Diencephalon (tissue), 2 donors: ENCODE measurements around a stretch of chr16.

GRCh38 chr16:65418403-65418881, 296.6 kb upstream of the CDH11 start:
- RAMPAGE, long total RNA: no peak

DNA sequence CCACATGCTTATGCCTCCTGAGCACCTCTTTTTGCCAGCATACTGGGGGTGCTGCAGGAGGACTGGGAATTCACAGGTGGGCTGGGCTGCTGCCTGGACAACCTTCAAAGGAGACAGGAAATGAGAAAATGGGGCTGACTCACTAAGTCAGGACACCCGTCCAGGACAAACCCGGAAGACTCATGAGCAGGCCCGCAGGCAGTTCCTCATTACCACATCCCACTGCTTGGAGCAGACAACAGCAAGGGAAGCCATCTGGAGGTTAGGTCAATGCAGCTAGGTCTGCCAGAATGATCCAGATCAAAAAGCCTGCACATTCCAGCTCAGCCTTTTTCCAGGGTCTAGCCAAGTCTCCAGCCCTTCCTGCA, 536.4 kb upstream of the CDH11 start:
- RAMPAGE, long total RNA: no peak

DNA sequence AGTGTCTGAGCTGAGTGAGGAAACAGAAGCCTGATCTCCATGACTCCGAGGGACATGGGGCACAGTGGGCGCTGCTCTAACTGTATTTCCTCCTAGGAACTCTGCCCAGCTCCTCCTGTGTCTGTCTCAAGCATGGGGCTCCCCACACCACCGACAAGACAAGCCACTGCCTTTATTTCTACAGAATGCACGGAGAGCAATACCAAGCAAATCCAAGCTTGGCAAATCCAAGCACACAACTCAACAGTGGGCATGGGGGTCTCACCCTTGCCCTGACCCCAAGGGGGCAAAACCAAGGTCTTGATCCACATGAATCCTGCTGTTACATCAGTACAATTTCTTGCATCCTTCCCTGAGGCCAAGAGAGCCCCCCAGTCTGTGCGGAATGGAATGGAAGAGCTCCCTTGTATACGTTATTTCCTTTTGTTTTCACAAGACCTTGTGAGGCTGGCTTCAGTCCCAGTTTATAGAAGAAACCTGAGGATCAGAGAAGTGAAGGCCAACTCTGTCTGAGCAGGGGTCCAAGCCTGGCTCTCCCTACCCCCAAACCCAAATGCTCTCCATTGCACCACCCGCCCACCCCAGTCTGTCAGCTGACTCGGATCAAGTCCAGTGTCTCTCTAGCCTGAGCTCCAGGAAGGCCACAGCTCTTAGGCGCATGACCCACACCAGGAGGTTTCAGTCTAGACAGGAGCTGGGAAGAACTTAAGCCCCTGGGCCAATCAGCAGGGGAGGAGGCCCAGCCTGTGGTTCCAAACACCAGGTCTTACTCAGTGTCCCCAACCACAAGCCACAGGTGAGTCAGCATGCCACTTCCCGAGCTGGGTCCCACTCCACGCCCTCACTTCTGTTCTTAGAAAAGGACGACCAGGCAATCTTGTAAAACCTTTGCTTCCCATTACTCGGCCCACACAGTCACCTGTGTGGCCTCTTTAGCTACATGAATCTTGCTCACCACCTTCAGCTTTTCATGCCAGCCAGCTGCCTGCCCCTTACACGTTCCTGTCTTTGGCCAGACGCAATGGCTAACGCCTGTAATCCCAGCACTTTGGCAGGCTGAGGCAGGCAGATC, 28.0 kb downstream of the TK2 start:
- RAMPAGE, long total RNA: no peak

- RAMPAGE, long total RNA: no peak
Observed at GRCh38 chr16:66603488-66603836, 1.0 kb upstream of the CMTM3 start.

GRCh38 chr16:66681672-66682156, 14.8 kb downstream of the CMTM4 start:
- RAMPAGE, long total RNA: no peak

- RAMPAGE, long total RNA: no peak
Observed at GRCh38 chr16:66872906-66873797, 7.2 kb upstream of the PDP2 start.

DNA sequence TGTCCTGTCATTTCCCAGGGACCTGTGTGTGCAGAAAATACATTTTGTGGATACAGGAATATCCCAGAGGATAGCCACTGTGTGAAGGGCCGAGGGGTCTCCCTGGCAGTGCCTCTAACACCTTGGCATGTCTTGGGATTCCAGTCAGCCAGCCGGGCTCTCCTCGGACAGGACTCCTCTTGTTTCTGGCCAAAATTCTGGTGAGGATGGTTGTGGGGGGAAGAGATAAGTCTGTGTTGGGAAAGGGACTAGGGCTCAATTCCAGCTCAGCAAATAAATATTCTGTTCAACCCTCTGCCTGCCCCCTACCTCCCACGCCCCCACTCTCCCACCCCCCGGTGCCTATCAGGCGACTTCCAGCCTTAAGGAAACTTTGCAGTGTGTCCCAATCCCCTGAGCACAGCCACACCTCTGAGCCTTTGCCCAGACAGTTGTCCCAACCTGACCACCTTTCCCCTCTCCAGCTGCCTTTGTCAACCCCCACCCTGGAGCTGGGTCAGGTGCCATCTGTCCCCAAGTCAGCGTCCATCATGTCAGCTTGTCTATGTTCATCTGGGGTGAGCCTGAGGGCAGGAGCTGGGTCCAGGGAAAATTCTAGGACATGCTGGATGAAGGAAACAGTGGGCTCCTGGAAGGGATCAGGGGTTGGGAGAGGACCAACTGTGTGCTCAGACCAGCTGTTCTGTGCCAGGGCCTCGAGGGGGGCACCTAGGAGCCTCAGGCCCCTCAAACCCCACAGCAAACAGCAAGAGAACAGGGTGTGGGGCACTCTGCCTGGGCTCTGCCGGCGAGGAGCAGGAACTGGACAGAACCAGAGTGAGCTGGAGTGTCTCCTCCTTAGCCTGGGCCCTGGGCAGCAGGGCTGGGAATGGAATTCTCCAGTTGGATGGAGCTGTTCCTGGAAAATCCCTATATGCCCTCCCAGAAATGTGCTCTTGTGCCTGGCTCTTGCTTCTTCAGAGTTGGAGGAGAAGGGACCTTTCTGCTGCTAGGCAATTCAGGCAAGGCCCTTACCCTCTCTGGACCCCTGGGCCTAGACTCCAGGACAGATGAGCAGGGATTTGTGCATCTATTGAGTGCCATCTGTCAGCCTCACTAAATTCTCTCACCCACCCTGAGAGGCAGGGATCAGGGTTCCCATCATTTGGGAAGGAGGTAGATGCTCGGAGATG, 17.8 kb downstream of the CDH16 start:
- RAMPAGE, long total RNA: no peak

DNA sequence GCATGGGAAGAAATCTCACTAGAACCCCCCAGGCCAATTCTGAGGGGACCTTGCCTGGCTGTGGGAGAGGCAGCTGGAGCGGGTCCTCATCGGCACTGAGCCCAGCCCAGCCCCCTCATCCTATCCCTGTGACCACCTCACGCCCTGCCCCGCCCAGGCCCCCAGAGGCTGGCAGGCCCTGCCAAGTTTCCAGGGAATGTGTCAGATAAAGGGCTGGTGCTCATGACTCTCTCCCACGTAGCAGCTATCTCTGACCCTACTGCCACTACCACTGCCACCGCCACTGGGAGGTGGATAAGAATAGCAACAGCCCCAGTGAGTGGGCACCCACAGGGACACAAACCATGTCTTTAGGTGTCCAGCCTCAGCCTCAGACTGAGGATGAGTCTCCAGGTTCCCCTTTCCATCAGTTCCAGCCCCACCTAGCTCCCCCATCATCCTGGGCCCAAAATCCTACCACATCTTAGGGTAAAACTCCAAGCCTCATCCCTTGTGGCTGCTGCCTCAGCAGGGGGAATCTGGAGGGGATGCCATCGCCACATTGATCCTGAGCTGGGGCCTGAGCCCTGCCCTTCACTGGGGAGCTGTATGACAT, 15.0 kb downstream of the CDH16 start:
- RAMPAGE, long total RNA: no peak

GRCh38 chr16:66977590-66978110, 10.7 kb upstream of the CES4A start:
- RAMPAGE, long total RNA: no peak

- RAMPAGE, long total RNA: no peak
Observed at GRCh38 chr16:67000130-67001500, 12.2 kb downstream of the CES4A start.

- RAMPAGE, long total RNA: no peak
Observed at GRCh38 chr16:67055796-67056243, 26.9 kb downstream of the CBFB start.

GRCh38 chr16:67153616-67154173, 2.9 kb upstream of the B3GNT9 start:
- RAMPAGE, long total RNA: no peak

GRCh38 chr16:67246182-67247094, 843 bp downstream of the FHOD1 start:
- RAMPAGE, long total RNA: no peak

DNA sequence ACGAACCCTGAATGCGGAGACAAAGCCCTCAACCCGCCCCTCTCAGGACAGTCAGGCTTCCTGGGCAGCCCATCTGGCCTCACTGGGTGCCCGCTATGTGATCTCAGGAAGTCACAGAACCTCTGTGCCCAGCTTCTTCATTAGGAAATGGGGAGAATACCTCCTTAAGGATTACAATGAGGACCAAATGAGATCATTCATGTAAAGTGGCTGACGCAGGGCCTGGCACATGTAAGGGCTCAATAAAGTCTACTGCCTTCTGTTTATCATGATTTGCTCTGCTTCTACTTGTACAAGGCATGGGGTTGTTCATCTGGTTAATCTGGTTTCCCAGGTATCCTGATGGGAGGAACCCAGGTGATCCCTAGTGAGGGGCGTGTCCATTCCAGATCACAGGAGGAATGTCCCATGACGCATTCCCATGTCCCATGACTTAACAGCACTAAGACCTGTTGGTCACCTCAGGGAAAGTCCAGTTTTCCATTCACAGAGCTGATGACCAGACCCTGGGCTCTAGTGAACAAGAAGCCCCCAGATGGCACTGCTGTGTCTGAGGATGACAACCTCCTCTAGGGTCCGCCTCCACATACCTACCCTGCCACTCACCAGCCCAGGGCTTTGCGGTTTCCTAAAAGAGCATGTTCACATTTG, 11.4 kb upstream of the TPPP3 start:
- RAMPAGE, long total RNA: no peak

GRCh38 chr16:67430705-67431046, 245 bp upstream of the HSD11B2 start:
- RAMPAGE, long total RNA: no peak

- RAMPAGE, long total RNA: no peak
Observed at GRCh38 chr16:67458879-67459790, 21.8 kb downstream of the ATP6V0D1 start.

- RAMPAGE, long total RNA: no peak
Observed at GRCh38 chr16:67461634-67462566, 19.1 kb downstream of the ATP6V0D1 start.

DNA sequence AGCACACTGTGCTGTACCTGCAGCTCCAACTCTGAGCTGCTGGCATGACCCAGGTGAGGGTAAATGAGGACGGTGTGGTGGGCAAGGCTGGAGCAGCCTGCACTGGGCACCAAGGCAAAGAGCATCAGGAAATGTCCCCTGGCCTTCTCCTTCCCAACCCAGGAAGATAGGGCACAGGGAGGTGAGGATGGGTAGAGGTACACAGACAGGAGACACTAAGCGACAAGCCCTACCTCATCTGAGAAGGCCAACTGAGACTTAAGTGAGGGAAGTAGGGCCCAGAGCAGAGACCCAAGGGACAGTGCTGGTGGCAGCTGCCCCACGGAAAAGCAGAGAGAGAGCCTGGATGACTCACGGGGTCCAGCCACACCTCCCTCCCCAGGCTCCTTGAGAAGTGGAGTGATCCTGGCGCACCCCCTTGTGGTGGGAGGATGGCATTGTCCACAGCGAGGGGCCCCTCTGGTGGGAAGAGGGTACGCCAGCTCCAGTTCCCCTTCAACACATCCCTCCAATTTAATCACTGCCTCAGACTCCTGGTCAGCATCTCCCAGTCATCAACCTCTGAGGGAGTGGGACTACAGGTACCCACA, 15.3 kb downstream of the ATP6V0D1 start:
- RAMPAGE, long total RNA: no peak

- RAMPAGE, long total RNA: no peak
Observed at GRCh38 chr16:67502253-67502933, 19.0 kb upstream of the AGRP start.

- RAMPAGE, long total RNA: no peak
Observed at GRCh38 chr16:67518428-67519157, 10.0 kb upstream of the RIPOR1 start.